Pulmonary artery (tissue), 1 donor: Measurements from ENCODE around the genes PHF14, AGMO and SOSTDC1.

DNA sequence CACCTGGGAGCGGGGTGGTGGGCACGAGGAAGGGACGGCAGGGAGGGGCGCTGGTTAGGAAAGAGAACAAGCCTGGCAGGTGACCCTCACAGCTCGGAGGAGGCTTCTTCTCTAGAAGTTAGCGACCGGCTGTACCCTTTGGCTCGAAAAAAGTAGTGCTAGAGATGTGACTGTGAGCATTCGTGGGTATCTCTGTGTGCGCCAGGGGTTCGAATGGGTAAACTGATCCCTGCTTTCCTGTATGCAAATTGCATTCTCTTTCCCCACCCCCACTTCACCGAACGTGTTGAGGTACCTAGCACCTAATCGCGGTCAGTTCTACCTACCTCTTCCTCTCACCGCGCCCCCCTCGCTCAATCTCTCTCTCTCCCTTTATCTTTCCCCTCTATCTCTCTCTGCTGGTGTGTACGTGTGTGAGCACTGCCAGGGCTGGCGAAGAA, 1.4 kb downstream of the NXPH1 start:
- PRO-cap, result no peak

DNA sequence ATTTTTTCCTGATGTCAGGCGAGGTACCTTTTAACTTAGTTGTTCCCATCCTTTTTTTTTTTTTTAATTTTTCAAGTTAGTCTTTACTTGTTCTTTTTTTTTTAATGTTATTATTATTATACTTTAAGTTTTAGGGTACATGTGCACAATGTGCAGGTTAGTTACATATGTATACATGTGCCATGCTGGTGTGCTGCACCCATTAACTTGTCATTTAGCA, 1201.8 kb downstream of the NDUFA4 start:
- PRO-cap, result unidirectional peak, minus-strand start at position 61 of the sequence

DNA sequence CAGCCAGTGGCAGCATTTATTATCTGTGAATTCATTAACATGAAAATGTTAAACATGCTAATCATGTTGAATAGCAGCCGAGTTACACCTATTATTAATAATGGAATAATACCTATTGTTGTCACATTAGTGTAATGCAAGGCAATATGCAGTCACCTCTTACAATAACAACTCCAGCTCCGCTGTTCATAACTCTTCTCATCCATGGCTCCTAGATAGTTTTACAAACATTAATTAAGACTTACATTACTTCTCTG, 355.7 kb downstream of the NDUFA4 start:
- PRO-cap, result no peak

- PRO-cap, result no peak
Measured at GRCh38 chr7:10718720-10718919, 221.3 kb downstream of the NDUFA4 start.

- PRO-cap, result bidirectional peak, plus-strand start at chr7:10973883, minus-strand start at chr7:10973768
Measured at GRCh38 chr7:10973472-10974053, at the start of gene PHF14. TSS of gene PHF14 (plus strand) at chr7:10973872.

- PRO-cap, result no peak
Measured at GRCh38 chr7:11090828-11091361, 117.2 kb downstream of the PHF14 start.

DNA sequence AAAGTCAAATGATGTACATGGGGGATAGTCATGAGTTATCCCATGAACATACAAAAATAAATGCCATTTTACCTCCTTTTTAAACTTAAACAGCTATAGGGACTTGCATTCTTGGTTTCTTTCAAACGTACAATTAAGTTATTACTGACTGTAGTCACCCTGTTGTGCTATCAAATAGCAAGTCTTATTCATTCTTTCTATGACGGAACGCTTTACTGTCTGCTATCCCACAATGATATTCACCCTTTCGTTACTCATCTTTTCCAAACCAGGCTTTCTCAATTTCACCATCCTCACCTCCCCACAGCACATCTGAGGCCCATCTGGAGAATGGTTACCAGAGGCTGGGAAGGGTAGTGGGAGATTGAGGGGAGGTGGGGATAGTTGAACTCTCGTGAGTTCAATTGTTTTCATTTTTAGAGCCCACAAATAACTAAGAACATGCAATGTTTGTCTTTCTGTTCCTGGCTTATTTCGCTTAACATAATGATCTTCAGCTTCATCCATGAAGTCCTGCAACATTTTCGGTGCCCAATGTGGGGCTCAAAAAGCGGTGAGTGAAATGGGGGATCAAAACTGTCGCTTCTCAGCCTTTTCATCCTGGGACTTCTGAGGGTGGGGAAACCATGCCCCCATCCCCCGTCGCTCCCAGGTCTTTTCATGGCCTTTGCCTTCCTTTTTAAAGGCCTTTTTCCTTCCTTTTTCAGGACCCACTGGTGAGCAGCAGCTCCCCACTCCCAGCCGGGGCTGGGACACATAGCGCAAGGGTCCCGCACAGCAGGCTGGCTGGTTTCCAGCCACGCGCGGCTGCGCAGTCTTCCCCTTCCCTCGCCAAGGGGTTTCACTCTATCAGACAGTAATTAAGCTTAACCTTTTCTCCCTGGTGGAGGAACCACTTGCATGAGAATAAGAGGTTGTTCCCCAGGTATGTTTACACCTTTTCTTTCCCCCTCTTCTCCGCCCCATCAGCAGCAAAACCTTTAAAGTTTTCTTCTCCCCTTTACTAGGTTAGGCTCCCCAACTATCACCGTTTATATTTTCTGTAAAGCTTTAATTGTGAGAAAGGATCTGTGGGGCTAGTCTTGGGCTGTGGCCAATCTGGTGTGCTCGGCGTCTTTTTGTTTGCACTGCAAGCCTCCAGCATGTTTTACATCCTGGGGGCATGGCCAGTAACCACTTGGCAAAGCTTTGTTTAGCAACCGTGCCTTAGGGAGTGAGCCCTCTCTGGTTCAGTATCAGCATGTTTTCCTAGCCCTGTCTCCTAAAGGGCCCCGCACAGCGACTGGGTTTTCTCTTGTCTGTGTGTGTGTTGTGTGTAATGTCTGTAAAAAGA, 219.3 kb downstream of the PHF14 start:
- PRO-cap, result no peak

DNA sequence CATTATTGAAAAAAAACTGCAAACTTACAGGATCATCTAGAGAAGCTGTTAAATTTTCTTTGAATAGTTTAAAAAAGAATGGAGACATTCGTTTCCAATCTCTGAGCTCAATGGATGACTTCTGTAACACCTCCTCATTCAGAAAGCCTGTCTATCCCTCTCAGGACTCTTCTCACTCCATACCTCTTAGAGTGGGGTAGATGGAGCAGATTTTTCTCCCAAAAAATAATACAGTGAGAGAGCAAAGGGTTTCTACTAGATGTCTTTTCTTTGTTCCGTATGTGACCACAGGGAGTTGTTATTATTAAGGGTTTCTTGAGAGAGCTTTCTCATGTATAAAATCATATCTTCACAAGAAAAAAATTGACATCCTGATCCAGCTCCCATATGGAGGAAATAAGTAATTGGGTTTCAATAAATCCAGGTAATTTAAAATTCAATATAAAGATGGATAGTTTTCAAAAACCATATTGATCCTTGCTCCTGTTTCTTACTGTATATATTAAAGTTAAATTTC, 407.4 kb downstream of the PHF14 start:
- PRO-cap, result no peak

DNA sequence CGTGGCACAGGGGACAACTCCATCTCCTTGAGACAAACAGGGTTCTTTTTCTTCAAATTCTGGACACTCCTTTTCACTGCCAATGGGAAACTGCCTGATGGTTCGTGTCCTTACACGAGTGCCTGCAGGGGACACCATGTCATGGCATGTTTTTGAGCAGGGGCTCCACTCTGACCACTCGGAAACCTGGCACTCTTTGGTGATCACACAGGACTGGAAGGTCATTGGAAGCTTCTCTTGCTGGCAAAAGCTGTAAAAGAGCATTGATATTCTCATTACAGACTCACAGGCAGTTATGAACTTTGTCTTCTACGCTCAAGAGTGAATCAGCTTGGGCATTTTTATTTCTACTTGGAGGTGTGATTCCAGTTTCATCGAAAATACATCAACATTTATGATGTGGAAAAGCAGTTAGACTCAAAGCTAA, 238.7 kb downstream of the THSD7A start:
- PRO-cap, result no peak

- PRO-cap, result no peak
Measured at GRCh38 chr7:12212109-12212405, 963 bp downstream of the TMEM106B start.

DNA sequence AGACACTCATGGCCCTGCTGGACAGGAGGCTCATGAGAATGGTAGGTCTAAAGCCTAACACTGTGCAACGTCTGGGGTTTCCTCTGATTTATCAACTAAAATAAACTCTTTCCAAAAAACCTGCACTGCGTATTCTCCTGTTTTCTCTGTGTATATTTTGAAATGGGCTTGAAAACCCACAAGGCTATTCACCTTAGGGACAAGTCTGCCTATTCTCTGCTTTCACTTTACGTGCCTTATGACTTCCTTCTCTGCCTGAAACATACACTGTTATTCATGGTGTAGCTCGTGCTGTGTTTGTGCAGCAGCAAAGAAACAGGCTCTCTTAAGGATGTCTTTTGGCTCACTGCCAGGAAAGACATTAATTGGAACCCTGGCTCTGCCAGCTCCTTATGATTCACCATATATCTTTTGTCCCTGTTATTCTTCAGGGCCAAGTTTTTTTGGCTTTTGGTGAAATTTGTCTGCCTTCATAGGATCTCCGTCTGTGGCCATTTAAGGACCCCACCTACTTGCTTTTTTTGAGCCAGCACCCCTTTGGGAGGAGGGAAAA, 92.4 kb downstream of the TMEM106B start:
- PRO-cap, result no peak

- PRO-cap, result no peak
Measured at GRCh38 chr7:12584870-12585443, 14.4 kb downstream of the SCIN start.

DNA sequence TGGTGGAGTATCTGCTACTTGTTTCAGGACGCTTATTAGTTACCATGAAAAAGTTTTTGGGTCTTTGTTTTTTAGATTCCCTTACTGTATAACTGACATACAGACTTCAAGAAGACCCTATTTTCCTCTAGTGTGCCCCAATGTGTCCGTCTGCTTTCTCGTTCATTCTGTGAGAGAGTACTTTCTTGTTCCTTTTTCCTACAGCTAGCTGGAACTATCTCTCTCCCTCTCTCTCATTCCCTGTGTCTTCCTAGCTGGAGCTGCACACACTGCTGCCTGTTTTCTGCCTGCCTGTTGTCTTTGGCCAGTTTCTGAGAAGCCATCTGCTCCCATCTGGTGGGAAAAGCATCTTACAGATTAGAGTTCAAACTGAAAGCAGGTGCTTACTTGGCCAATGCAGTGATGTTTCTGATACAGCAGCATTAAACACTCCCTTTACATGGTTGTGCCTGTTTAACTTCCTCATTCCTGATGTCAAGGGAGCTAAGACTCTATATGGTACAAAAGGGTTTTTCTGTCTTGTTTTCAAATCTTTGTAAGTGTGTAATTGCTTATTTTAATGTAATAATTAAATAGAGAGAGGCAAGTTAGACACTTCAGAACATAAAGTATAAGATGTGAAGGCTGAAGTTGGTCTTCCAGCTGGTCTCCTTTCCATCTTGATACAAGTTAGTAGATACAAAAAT, 49.2 kb upstream of the ARL4A start:
- PRO-cap, result no peak

- PRO-cap, result no peak
Measured at GRCh38 chr7:13991844-13992257, 2.4 kb upstream of the ETV1 start.

DNA sequence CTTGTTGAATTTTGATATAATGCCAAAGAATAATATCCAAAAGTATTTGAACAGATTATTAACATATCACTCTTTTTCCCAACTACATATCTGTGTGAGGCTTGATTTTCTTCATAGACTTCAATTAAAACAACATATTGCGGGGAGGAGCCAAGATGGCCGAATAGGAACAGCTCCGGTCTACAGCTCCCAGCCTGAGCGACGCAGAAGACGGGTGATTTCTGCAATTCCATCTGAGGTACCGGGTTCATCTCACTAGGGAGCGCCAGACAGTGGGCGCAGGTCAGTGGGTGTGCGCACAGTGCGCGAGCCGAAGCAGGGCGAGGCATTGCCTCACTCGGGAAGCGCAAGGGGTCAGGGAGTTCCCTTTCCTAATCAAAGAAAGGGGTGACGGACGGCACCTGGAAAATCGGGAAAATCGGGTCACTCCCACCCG, 323.7 kb upstream of the ETV1 start:
- PRO-cap, result no peak

DNA sequence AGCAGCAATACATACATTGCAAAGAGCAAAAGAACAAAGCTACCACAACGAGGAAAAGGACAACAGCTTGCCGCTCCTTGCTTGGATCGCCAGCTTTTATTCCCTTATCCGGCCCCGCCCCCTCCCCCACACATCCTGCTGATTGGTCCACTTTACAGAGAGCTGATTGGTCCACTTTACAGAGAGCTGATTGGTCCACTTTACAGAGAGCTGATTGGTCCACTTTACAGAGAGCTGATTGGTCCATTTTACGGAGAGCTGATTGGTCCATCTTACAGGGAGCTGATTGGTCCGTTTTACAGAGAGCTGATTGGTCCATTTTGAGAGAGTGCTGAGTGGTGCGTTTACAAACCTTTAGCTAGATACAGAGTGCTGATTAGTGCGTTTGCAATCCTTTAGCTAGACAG, 165.3 kb downstream of the AGMO start:
- PRO-cap, result no peak

DNA sequence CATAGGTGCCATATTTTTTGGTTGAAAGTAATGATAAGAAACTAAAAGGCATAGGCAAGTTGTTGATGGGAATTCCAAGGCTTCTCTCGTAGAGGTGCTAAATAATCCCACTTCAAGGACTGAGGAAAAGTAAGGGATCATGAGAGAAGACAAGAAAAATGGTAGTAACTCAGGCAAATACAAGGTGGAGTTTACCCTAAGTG, 23.9 kb downstream of the AGMO start:
- PRO-cap, result no peak

DNA sequence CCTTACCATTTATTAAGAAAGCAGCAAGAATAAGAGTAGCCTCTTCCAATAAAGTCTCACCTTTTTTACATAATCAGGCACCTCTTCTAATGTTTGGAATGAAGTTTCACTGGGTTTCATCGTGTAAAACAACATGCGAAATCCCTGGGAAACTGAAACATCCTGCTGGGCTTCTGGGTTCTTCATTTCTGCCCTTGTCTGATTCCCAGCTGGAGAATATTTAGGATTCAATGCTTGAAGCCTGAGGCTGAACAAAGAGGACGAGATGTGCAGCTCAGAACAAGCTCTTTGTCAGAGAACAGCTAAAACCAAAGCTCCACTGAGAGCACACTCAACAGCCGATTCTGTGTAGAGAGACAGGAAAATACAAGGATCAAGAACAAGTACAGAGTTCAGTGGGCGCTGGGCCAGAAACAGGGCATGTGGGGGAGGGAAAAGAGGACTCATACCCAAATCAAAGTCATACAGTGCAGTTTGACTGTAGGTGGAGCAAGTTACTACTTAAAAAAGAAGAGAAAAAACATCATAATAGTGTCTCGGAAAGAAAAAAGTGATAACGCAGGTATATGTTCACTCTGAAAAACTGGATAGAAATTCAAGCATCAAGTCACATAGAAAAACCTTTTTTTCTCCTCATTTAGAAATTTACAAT, at the start of gene AGMO:
Gene AGMO, minus strand, starts transcription at position 356 of the 652 bp plus-strand sequence.
- PRO-cap, result unidirectional peak, minus-strand start at position 346 of the sequence

DNA sequence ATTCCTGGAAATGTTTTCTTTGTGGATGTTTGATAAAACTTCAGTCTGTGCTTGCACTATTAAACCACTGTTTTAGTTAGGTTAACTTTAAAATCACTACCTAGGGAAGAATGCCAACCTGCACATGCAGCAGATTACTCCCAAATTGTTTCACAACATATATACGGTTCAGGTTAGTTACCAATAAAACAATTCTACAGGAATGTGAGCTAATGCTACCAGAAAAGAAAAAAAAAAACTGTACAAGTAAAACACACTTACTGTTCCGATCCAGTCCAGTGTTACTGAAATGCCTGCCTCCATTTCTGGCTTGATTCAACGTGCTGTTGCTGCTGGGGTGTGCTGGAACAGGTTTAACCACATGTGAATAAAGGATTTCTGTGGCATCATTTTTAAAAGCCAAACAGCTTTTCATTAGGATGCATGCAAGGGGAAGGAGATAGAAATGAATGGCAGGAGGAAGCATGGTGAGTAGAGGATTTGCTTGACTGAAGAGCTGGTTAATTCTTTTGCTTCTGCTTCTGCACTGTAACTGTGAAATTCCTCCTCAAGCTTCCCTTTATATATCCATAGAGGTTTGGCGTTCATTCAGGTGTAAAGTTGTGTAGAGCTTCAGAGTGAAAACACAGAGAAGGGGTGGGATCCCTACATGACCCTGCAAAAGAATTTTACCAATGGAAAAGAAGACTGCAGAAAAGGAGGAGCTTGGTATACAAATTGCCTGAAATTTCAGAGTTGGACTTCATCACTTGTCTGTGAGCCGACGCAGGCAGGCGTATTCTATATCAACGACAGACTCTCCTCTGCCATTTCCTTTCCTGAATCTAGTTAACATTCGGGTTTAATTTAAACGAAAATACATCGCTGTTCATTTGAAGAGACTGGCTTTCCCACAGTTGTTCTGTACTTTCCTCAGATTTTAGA, at the start of gene SOSTDC1:
Gene SOSTDC1, minus strand, starts transcription at position 536 of the 924 bp plus-strand sequence.
- PRO-cap, result no peak

DNA sequence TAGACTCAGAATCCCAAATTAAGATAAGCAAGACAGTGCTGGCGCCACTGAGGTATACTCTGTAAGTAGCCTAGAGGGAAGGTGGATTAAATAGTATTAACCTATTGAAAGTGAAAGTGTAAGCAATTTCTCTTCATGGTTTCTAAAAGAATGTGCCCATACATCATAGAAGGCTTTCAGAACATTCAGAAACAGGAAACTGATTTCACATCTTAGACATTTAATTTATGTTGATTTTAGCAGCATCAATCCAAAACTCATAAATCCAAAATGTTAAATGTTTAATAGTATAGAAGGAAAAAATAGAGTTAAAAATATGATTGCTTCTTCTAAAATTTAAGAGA, 36.7 kb downstream of the LRRC72 start:
- PRO-cap, result no peak